Heart (tissue), 3 donors: ENCODE measurements around a stretch of chr2.

DNA sequence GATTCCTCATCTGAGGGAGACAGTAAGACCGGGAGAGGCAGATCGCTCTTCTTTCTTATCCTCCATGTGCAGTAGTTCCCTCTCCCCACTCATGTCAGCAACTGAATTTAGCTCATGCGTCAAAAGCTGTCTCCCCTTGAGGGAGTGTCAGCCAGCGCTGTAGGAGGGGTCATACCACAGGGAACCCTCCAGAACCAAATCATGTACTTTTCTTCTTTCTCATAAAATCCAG is 2.9 kb downstream of the EHD3 start:
- RAMPAGE, long total RNA, 2 experiments: no peak in any of the 2 experiments

DNA sequence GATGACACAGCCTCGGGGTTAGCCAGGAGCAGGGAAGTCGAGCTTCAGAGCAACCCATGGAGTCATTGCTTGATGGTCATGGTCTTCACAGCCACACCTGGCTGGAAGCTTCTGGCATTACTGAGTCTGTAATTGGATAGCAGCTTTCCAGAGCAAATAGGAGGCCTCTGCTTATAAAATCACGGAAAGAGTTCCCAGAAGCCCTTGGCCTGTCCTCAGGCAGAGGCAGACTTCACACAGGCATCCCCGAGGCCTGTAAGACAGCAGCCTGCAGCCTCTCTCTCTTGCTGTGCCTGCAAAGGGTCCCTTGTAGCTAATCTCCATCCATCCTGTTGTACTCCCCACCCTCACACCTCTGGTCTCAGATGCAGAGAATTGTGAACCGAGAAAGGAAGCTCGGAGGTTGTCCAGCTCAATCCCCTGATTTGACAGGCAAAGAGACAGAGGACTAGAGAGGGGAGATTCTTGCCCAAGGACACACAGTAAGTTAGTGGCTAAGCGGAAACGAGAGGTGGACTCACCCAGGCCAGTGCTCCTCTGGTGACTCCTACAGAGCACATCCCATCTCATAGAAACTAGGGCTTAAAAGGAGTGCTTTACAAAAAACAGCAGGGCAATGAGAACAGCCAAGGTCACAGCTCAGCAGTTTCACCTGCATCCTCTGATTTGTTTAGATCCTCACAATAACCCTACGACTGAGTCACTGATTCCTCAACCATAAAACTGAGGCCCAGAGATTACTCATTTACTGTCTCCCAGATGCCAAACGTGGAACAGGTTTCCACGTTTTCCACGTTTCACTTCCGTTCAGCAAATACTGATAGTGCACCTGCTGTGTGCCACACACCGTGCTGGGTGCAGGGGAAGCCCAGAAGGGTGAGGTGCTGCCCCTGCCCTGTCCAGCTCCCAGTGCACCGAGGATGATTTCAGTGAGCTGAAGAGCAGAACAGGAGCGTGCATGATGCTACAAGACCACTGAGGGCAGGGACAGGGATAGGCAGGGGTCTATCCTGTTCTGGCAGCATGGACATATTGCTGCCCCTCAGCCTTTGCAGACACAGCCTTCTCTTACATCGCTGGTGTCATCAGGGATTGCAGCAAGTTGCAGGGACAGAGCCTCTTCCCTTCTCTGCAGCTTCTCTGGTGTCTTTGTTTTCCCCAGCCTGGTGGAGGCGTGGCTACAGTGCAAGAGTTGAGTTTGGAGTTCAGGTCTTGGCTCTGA is 22.1 kb downstream of the EHD3 start:
- RAMPAGE, long total RNA, 2 experiments: no peak in any of the 2 experiments

DNA sequence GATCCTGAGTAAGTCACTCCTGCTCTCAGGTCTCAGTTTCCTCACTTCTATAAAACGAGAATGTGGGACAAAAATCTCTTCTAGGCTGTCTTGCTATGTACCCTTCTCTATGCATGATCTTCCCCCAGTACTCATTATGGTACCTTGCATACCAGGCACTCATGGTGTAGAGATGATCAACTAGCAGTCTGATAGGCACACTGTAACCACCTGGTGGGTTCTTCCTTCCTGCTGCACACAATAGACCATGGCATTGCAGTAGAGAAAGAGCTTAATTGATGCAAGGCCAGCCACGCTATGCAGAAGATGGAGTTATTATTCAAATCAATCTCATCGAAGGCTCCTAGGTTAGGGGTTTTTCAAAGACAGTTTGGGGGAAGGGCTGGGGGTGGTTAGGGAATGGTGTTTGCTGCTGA is 59.3 kb downstream of the EHD3 start:
- RAMPAGE, long total RNA, 2 experiments: no peak in any of the 2 experiments

DNA sequence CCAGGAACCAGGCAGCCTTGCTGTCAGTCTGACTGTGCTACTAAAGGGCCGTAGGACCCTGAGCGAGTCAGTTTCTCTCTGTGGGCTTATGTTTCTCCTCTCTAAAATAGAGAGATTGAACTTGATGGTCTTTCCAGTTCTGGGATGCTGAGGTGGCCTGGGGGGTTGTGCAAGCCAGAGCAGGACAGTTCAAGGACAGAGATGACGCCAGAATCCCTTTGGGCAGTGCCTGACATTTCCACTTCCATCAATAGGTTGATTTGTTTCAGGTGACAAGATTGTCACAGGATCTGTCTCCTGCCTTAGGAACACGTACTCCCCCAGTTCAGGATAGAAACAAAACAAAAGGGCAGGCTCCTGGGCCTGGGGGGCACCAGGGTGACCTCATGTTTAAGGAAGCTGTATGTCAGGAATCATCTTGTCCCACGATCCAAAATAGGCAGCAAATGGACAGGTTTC is 82.0 kb downstream of the XDH start:
- RAMPAGE, long total RNA, 2 experiments: no peak in any of the 2 experiments

DNA sequence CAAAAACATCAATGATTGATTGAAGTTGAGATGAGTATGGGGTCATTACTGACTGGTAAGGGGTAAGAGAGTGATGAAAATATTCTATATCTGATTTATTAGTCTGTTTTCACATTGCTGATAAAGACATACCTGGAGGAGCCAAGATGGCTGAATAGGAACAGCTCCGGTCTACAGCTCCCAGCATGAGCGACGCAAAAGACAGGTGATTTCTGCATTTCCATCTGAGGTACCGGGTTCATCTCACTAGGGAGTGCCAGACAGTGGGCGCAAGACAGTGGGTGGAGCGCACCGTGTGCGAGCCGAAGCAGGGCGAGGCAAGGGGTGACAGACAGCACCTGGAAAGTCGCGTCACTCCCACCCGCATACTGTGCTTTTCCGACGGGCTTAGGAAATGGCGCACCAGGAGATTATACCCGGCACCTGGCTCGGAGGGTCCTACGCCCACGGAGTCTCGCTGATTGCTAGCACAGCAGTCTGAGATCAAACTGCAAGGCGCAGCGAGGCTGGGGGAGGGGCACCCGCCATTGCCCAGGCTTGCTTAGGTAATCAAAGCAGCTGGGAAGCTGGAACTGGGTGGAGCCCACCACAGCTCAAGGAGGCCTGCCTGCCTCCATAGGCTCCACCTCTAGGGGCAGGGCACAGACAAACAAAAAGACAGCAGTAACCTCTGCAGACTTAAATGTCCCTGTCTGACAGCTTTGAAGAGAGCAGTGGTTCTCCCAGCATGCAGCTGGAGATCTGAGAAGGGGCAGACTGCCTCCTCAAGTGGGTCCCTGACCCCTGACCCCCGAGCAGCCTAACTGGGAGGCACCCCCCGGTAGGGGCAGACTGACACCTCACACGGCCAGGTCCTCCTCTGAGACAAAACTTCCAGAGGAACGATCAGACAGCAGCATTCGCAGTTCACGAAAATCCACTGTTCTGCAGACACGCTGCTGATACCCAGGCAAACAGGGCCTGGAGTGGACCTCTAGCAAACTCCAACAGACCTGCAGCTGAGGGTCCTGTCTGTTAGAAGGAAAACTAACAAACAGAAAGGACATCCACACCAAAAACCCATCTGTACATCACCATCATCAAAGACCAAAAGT is 82.0 kb upstream of the XDH start:
- RAMPAGE, long total RNA, 2 experiments: no peak in any of the 2 experiments

DNA sequence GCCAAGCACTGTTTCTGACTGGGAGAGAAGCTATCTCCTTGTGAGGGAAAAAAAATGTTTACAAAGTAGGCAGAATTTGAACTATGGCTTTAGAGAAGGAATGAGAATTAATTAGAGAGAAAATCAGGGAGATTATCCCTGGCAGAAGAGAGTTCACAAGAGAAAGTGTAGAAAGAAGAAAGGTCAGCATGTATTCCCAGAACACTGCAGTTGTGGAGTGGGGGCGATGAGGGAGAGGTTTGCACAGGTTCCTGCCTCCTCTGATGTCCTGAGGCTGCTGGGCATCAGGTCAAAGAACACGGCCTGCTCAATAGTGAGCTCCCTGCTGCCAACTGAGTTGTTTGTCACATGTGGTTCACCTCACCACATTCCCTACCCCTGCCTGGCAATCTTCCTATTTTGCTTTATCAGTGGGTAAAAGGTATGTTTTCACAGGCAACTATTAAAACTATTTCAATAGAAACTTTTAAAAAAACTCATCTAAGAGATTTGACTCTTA is 123.8 kb upstream of the SRD5A2 start:
- RAMPAGE, long total RNA, 2 experiments: no peak in any of the 2 experiments

- RAMPAGE, long total RNA, 2 experiments: no peak in any of the 2 experiments
Measured at GRCh38 chr2:31708213-31708402, 127.4 kb upstream of the SRD5A2 start.

GRCh38 chr2:31849330-31849900 is 161.4 kb downstream of the MEMO1 start:
- RAMPAGE, long total RNA, 2 experiments: no peak in any of the 2 experiments

DNA sequence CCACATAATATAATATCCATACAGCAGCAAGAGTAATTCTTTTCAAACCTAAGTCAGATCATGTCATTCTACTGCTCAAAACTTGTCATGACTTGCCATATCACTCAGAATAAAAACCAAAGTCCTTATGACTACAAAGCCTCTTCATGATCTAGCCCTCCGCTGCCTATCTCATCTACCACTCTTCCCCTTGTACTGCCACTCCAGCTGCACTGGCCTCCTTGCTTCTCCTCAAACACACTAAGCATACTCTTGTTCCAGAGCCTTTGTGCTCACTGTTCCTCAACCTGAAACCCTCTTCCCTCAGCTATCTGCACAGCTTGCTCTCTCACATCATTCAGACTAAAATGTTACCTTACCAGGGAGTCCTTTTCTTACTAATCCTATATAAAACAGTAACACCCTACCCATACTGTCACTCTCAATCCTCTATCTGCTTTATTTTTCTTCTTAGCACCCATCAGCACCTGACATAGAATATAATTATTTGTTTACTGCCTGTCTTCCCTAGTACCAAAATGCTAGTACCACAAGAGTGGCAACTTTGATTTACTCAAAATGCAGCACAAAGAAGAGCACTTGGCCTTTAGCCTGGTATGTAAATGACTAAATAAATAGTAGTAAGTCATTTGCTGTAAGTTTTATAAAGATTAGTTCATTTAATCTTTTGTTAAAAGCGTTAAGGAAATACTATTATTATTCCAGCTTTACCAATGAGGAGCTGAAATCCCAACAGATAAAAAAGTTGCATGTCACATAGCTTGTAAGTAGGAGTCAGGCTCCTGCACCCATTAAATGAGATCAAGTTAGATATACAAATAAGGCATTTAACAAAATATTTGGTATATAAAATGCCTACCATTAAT is 69.6 kb downstream of the MEMO1 start:
- RAMPAGE, long total RNA, 2 experiments: no peak in any of the 2 experiments

DNA sequence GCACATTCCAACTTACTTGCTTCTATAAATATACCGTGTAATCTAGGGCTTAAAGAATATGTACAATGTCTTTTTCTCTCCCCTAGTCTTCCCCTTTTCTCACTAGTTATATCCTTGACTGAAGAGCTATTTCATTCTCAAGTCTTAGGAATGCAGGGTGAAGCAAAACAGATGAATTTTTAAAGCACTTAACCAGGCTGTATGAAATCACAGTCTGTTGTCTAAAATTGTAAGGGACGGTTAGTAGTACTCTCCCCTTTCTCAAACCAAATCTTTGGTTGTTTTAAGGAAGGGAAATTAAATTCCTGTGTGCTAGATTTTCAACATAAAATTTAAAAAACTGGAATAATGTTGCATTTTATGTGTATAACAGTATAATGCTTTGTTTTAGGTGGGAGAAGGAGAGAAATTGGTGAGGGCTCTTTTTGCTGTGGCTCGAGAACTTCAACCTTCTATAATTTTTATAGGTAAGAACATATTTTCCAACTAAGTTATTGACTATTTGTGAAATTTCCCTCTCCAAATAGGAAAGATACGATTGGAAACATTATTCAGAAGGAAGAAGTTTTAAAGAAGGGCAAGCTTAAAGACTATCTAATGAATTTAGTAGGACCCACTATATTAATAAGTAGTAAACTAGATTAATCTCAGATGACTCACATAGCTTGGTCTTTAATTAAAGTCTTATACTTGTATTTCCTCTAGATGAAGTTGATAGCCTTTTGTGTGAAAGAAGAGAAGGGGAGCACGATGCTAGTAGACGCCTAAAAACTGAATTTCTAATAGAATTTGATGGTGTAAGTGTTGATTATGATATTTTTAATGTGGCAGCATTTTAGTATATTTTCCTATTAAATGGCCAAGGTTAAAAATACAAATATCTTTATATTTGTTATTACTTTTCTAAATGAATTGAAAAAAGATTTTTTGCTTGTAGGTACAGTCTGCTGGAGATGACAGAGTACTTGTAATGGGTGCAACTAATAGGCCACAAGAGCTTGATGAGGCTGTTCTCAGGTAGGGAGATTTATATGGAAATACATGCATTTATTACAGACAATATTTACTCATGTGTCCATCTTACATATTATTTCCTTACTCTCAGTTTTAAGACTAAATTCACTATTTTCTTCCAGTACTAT is 29.1 kb upstream of the SLC30A6 start:
- RAMPAGE, long total RNA, 2 experiments: no peak in any of the 2 experiments

DNA sequence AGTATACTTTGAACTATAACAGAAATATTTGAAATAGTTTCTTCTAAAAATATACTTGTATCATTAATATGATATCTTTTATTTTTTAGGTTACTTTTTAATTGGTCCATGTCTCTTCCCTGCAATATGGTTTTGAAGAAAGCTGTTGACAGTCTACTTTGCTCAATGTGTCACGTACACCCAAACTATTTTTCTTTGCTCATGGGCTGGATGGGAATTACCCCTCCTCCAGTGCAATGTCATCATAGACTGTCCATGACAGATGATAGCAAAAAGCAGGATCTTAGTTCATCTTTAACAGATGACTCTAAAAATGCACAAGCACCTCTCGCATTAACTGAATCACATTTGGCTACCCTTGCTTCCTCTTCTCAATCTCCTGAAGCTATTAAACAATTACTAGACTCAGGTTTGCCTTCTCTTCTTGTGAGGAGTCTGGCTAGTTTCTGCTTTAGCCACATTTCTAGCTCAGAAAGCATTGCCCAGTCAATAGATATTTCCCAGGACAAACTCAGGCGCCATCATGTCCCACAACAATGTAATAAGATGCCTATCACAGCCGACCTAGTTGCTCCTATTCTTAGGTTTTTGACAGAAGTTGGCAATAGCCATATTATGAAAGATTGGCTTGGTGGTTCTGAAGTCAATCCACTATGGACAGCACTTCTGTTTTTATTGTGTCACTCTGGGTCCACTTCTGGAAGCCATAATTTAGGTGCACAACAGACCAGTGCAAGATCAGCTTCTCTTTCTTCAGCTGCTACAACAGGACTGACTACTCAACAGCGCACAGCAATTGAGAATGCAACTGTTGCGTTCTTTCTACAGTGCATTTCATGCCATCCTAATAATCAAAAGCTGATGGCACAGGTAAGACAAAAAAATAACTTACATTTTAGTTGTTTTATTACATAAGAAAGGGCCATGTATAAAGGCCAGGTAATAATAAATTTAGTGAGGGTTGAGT is 112.7 kb upstream of the TTC27 start:
- RAMPAGE, long total RNA, 2 experiments: no peak in any of the 2 experiments

GRCh38 chr2:32926736-32927366 is 19.9 kb upstream of the LTBP1 start:
- RAMPAGE, long total RNA, 2 experiments: no peak in any of the 2 experiments

GRCh38 chr2:32937947-32938375 is 8.8 kb upstream of the LTBP1 start:
- RAMPAGE, long total RNA, 2 experiments: no peak in any of the 2 experiments

- RAMPAGE, long total RNA, 2 experiments: no peak in any of the 2 experiments
Measured at GRCh38 chr2:33069633-33070719, 123.2 kb downstream of the LTBP1 start.

GRCh38 chr2:33134096-33135210 is 187.7 kb downstream of the LTBP1 start:
- RAMPAGE, long total RNA, 2 experiments: no peak in any of the 2 experiments

DNA sequence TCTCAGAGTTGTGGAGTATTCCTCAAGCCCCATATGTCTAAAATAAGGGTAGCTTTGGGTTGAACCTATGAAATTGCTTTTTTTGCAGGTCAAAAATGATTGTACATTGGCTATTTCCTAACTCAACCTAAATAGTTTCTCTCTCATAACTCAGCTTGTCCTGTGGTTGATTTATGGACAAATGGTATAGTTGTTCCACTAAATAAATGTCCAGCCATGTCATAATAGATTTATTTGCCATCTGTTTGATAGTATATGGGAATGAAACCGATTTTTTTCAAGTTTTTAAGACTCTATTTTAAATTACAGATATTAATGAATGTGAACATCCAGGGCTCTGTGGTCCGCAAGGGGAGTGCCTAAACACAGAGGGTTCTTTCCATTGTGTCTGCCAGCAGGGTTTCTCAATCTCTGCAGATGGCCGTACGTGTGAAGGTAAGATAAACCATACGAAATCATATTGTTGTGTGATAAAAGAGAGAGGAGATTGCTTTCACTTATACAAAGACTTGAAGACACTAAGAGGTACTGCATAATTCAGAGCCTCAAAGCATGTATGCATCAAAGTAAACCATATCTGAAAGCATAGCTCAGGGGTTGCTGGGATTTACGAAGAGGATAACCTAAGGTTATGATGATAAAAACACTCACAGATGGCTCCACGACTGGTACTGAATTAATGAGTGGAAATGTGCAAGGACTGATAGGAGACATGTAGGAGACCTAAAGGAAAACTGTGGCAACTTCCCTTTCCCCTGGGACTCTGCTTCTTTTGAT is 161.4 kb upstream of the RASGRP3 start:
- RAMPAGE, long total RNA, 2 experiments: no peak in any of the 2 experiments

DNA sequence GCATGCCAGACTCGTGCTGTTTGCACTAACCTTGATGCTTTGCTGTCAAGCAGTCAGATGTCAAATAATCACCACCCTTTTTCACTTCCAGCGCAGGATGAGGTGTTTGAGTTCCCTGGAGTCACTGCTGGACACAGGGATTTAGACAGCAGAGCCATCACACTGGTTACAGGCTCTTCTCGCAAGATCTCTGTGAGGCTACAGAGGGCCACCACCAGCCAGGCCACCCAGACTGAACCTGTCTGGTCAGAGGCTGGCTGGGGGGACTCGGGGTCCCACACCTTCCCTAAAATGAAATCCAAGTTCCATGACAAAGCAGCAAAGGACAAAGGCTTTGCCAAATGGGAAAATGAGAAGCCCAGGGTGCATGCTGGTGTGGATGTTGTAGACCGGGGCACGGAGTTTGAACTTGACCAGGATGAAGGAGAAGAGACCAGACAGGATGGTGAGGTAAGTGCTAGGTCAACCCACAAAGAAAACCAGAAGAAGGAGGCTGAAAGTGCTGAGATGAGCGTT is 40.5 kb downstream of the FAM98A start:
- RAMPAGE, long total RNA, 2 experiments: no peak in any of the 2 experiments

- RAMPAGE, long total RNA, 2 experiments: no peak in any of the 2 experiments
Measured at GRCh38 chr2:34677182-34678148, 1078.4 kb upstream of the FAM98A start.

DNA sequence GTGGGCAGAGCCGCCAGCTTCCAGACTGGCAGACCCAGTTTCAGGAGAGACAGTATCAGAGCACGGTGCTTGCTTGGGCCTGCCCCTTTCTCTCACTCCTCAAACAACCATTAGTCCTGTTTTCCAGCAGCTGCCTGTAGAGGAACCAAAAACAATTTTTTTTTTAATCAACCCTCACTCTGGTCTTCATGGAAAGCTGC is 25.1 kb upstream of the CRIM1 start:
- RAMPAGE, long total RNA, 2 experiments: no peak in any of the 2 experiments

- RAMPAGE, long total RNA, 2 experiments: no peak in any of the 2 experiments
Measured at GRCh38 chr2:36355173-36355652, 365 bp upstream of the CRIM1 start.